Left ventricle myocardium (tissue), 1 donor: ENCODE results near the gene CAPN13.

- PRO-cap: no peak
Measured at GRCh38 chr2:28224963-28225472, 167.6 kb upstream of the FOSL2 start.

GRCh38 chr2:28275885-28276731, 116.5 kb upstream of the FOSL2 start:
- PRO-cap: no peak

DNA sequence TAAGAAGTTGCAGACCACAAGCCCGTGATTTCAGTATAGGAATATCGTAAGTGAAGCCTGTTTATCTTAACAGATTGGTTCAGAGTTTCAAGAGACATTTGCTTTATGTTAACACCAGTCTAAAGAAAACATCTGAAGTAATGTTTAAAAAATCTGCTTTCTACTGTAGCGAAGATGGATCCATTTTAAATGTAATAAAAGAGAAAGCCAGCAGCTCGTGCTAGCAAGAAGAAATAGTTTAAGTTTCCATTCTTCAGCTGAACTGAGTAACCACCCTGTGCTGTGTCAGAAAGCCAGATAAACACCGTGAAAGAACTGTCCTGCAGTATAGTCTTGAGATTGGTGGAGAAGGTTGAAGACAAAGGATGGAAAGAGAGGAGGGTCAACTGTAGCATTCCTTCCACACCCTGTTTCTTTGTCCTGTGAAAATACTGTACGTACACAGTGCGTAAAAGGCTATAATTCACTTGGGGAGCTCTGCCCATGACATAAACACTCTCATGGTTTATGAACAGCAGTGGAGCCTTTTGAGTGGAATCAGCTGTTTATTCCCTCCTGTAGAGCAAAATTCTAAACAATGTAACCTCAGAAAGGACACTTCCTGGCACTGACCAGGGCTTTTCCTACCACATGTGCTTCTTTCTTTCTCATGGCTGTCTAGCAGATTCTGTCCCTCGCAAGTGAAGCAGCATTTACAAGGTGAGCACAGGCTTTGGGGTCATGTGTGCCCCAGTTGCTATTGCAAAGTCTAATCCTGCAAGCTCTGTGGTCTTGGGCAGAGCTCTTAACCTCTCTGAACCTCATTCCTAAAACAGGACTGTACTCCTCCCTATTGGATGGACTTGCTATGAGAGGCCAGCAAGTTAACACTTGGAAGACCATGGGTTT, 91.7 kb upstream of the FOSL2 start:
- PRO-cap: no peak

DNA sequence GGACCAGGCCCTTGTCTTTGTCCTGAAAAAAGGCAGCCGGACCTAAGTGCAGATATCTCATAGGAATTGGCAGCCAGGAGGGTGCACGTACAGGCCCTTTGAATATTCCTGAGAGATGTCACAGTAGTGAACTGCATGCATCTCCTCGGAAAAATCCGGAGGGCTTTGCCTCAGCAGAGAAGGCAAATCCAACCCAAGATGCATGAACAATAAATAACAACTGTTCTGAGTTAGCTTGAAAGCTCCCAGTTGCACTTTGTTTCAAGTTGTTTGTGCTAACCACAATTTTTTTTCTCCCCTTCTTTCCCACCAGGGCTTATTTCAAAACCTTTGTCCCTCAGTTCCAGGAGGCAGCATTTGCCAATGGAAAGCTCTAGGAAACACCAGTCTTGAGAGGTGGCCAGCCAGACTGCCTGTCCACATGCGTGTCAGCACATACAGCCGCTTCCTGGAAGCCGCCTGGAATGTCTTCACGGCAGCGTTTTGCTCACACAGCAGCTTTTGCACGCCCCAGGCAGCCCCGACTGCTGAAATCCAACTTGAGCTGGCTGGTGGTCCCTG, 54.4 kb upstream of the FOSL2 start:
- PRO-cap: no peak

DNA sequence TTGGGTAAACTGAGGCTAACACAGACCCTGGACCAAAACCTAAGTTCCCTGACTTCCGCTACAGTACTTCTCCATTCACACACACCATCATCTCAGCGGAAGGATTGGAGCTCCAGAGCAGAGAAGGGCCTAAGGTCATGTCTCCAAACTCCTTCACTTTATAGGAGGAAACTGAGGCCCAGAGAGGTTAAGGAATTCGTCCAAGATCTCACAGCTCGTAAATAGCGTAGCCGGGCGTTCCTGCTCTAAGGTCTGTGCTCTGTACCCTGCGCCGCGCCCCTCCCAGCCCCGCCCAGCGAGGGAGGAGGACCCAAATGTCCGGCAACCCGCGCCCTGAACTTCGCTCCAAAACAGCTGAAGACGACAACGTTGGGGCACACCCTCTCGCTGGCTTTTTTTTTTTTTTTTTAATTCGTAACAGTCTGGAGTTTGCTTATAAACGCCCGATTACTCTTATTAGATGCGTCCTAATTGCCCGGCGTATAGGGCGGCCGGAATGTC, 1.1 kb upstream of the FOSL2 start:
- PRO-cap: bidirectional peak, plus-strand start at position 348 of the sequence, minus-strand start at position 256 of the sequence

DNA sequence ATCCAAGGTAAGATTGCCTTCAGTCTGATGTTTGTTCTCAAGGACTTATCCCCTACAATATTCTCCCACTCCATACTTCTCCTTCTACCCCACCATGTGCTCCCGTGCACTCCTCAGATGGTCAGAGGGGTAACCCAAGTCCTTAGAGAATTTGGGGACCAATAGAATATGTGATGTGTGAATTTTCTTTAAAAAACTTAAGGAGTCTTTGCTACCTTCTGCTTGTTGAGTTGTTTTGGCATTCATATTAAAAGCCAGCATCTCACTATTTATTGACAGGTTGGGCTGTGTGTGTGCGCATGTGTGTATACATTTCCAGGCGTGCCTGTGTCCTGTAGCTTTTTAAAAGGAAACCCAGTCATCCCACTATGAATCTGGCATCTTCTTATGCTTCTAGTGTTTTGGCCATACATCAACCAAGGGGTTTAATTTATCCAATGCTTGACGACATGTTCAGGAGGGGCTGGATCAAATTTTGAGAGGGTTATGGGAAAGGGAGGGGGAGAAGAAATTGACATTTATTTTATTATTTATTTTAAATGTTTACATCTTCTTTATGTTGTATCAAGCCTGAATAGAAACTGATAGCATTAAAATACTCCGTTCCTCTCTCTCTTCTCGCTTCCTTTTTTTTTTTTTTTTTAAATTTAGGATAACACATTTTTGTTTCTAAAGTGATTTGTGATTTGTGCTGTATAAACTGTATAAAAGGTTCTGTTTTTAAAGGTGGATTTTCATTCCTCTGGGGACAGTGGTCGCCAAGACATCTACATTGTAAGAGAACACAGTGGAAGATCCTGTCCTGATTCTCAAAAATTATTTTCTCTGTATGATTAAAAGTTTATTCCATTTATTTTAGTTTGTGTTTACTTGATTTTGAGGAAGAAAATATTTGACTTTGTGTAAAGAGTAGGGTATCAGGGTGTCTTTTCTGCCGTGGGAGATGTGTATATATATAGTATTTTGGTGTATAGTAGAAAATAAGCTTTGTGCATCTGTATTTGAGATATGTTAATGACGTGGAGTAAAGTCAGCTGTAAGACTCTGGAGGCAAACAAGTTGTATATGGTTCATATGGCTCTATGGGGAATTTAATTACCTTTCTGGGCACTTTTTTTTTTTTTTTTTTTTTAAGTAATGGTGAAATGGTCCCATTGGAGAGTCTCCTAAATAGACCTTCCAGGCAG, 23.6 kb downstream of the FOSL2 start:
- PRO-cap: no peak

GRCh38 chr2:28447934-28448797, 47.7 kb upstream of the PLB1 start:
- PRO-cap: no peak

- PRO-cap: no peak
Measured at GRCh38 chr2:28577708-28578217, 81.9 kb downstream of the PLB1 start.

DNA sequence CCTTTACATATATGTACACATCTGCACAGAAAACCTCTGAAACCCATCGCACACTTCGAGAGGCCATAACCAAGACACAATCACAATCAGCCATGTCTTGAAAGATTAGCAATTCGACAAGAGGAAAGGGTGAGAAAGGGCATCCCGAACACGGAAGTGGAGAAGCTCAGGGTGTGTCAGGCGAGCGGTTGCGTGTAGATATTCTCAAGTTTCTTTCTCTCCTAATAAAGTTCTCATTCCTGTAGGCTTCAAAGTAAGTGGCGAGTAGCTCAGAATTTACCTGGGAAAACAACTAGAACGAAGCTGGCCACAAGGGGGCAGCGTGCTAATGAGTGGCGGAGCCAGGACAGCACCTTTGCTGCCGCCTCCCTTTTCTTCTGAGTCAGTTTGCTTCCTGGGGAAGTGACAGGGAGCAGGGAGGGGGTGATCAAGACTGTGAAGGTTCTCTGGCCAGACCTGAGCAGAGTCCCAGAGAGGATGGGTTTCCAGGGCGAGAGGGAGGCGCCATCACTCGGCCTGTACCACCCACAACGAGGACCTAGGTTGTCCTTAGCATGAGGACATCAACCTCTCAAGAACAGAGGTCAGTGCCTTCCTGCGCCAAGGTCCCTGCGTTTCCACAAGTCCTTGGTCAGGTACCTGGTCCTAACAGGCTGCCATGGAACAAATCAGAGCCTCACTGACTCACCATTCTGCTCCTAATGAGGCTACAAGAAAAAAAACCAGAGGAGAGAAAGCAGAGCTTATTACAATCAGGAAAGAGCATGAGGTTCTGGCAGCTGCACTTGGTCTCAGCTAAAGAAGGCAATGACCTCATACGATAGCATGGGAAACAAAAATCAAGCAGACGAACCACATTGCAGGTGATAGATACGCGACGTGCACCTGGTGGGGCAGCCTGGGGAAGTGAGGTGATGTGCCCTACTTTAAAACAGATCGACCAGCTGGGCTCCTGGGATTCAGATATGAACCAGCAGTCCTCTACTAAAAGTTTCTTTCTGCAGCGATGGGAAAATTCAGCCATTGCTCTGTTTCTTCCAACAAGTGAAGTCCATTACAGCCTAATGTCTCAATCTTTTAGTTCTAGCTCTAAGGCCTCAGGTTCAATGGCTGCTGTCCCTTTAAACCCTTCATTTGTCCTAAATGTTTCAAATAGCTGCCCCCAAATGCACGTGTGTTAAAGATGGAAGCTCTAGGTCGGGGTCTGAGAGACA, 98.7 kb downstream of the PLB1 start:
- PRO-cap: bidirectional peak, plus-strand start at position 746 of the sequence, minus-strand start at position 703 of the sequence

DNA sequence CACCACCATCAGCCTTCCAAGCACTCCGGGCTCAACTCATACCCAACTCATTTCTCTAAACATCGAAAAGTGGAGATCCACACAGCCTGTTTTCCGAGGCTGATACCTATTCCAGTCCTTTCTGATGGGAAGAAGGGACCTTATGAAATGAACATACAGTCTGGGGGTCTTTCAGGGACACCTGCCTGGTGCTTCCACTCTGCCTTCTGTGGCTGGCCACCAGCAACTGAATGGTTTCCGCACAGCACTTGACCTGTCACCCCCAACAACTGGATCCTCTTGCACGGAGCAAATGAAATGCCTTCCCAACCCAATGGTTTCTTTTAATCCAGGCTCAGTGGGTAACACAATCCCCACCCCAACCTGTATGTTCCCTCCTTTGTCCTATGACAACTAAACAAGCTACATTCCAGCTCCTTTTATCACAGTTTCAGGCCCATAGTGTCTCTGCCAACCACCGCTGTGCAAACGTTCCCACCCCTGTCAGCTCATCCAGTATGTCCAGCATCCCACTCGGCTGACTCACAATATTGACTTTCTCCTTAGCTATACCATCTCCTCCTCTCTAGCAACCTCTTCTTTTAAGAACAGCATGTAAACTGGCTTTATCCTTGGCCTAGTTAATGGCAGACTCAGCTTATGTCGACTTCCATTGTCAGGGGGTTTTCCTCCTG, 118.0 kb upstream of the PPP1CB start:
- PRO-cap: no peak

DNA sequence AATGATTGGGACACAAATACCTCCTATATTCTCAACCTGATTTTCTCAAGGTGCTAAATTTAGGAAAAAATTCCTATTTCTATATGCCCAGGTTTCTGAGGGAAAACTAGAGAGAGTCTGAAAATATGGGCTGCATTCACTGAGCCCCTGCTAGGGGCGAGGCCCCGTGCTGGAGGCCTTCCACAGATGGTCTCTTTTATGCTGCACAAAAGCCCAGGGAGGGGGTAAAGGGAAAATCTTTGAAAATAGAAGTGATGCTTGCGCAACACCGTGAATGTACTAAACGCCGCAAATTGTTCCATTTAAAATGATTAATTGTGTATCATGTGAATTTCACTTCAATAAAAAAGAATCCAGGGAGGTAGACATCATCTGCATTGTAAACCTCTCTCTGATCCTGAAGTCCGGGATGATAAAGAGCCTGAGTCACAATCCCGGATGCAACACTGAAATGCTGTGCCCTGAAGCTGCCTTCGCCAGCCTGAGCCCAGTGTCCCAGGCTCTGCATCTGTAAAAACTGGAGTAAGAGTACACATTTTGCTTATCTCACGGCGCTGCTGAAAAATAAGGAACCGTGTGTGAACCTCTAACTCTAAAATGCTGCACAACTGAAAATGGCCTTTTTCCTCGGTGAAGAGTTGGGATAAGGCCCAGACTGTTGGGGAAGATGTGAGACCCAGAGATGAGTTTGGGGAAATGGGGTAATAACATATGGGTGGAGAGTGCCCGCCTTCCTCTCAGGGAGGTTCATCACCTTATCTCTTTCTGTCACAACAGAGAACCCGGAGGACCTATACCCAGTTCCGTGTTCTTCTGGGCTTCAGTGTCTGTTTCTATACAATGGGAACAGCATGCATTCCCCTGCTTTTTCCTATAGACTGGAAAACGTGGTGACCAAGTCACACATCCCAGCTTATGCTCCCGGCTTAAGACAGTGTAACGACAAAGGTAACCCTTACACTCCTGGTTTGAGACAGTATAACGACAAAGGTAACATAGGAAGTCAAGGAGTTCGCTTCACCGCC, 107.5 kb upstream of the PPP1CB start:
- PRO-cap: no peak

DNA sequence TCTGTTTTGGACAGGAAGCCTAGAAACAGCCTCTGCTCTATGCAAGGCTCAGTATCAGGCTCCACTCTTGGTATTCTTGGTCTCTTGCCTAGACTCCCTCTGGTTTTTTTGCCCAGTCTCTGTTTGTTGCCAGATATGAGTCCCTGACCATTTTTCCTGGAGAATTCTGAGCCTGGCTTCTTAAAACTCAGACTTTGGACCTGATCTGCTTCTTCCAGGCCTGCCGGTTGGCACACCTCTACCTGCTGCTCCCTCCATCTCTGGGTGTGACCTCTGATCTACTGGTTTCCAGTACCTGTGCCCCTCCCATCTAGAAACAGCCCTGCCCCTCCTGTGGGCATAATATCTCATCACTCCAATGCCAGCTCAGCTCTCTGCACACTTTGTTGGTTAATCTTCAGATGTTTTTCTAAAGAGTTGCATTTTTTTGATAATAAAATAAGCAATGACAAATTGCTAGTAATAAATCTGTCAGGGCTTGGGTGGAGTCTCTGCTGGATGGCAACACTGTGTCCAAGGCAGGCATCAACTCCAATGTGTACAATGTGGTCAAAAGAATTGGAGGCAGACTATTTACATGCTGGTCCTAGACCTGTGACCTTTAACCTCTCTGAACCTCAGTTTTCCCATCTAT, 89.6 kb upstream of the PPP1CB start:
- PRO-cap: no peak

DNA sequence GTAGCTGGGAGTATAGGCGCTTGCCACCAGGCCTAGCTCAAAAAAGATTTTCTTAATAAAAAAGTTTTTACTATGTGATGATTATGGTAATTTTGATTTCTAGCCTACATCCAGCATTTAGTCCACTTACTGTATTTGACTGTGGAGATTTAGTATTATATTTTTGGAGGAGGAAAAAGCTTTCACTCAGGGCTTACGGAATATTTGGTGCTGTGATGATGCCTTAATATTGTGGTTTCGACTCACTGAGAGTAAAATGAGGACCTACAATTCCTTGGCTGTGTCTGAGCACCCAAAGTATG, 18.9 kb downstream of the WDR43 start:
- PRO-cap: no peak

DNA sequence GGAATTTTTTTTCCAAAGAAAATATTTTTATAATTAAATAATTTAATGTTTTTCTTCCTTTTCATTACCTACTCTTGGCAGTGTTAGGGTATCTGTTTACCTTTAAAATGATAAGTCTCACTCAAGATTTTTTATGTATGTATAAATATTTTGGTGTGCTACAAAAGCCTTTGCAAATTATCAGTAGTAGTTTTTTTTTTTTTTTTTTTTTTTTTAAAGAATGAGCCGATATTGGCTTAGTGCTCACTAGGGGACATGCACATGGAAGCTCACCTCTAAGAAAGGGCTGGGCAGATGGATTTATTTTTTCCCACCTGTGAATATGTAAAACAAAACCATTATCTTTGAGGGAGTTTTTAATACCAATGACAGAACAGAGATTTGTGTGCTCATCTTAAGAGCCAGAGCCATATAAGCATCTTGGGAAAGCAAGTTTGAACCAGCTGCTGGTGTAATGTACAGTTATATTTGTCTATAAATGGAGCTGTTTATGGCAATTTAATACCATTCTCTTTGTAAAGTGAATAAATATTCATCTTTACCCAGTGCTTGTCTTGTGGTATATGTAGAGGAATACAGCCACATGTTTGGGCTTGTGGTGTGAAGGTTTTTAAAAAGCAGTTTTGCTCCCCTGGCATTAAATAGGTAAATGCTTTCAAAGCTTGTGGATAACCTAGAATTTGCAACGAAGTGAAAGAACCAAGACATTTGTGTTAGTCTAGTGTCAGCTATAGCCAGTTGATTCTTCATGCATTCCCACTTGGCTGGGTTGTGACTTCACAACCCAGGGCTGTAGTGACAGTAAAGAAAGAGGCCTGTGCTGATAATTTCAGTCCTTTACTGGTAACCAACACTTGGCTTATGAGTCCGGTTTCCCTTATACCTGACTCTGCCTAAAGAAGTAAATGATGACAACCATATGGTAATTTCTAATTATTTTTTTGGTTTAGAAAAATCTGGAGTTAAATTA, 33.1 kb upstream of the TOGARAM2 start:
- PRO-cap: no peak

DNA sequence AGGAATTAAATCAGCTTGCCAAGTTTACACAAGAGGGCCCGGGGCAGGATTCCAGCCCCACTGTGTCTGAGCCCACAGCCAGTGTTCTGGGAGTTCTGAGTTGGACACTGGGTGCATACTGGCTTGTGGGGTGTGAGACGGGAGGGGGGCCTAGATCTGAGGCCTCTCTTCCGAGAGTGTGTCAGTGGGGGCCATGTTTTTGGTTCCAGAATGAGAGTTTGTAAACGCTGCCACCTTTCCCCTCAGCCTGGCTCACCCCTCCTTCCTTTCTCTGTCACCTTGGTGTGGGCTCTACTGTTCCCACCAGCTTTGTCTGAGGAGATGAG, 10.1 kb downstream of the TOGARAM2 start:
- PRO-cap: no peak

DNA sequence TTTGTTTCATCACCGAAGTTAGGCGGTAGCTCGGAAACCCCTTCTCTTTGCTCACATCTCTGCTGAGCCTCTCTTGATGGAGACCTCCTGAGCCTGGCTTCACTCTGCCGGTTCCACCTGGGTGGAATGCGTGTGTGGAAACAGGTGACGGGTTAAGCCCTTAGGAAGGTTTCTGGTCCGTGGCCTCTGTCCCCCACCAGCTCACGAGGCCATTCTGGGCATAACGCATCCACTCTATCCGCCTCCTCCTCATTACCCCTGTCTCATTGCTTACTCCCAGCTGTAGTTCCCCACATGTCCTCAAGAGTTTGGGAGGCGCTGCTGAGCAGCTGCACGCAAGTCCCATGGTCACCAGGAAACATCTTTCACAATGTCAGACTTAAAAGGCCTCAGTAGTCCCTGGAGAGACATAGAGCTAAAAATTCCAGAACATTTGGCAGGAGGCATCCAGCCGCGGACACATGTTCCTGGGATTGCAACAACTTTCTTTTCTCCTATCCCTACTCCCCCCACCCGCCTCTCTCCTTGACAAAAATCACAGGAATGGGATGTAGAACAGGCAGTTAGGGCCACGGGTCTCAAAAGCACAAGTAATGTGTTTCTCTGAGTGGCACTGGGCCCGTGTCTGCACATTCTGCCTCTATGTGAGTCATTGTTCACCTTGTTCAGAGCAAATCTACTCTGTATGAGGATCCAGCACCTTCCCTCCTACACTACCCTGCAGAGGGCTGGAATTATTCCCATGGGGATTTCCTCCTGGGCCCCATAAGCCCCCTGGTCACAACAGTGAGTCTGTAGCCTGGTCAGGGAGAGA, 8.0 kb downstream of the LBH start:
- PRO-cap: no peak

DNA sequence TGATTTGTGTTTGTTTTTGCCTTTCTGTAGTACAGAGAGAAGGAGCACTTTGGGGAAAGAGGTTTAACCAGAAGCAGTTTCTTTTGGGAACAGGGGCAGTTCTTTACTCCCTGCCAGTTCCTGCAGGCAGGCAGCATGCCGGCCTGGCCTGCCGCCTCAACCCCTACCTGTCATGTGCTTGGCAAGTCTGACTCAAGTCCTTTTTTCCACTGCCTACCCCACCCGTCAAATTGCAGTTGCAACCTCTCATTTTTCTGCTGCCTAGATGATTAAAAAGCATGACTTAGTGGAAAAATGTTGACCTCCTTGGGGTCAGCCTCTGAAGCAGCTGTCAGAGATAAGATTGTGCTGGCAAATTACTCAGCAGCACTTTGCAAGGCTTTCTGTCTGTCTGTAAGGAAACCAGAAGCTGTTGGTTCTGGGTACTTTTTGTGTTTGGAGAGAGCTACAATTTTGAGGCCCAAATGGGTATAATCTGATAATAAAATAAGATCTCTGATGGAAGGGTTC, 21.7 kb downstream of the LBH start:
- PRO-cap: no peak

- PRO-cap: no peak
Measured at GRCh38 chr2:30514489-30515010, 67.5 kb downstream of the LCLAT1 start.

DNA sequence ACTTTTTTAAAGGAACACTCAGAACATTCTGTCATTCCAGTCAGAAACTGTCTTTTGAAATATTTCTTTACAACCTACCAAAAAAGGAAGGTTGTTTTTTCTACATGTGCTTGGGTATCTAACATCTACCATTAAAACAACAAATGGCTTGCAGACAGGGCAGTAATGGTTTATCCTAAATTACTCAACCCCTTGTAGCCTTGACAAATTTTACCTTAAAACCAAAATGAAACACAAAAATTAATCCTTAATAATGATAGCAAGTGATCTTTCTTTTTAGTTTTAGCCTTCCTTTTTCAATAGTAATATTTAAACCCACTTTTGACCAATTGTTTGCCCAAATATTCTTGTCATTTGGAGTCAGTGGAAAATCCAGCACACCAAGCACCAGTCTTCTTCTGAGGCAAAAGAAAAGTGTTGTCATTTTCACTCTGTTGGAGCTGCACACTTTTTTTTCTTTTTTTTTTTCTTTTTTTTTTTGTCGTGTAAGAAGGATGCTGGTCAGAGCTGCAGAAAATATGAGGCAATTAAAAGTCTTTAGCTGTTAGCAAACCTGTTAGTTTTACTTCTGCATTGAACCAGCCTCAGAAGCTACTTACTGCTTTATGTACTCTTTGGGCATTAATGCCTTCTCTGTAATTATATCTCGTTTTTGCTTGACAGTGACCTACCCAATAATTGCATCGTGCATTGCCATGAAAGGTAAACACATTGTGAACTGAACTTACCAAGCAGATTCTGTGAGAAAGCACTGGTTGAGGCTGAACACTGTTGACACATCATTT, 165.6 kb downstream of the CAPN13 start:
- PRO-cap: no peak

GRCh38 chr2:30807217-30807873, at the start of gene CAPN13:
TSS of gene CAPN13 (minus strand) at chr2:30807446.
- PRO-cap: no peak